Mesenchymal stem cell of the bone marrow (primary cell): Measurements from ENCODE around the gene UBXN2A.

- CAGE, long polyA plus RNA: no peak
Observed at GRCh38 chr2:20584230-20585055, 66.5 kb downstream of the HS1BP3 start.

- CAGE, long polyA plus RNA: no peak
Observed at GRCh38 chr2:20619179-20619924, 31.5 kb downstream of the HS1BP3 start.

- CAGE, long polyA plus RNA: no peak
Observed at GRCh38 chr2:20622774-20623139, 28.1 kb downstream of the HS1BP3 start.

- CAGE, long polyA plus RNA: no peak
Observed at GRCh38 chr2:20650133-20650840, 611 bp downstream of the HS1BP3 start.

- CAGE, long polyA plus RNA: no peak
Observed at GRCh38 chr2:22037328-22037773, 913.6 kb downstream of the TDRD15 start.

DNA sequence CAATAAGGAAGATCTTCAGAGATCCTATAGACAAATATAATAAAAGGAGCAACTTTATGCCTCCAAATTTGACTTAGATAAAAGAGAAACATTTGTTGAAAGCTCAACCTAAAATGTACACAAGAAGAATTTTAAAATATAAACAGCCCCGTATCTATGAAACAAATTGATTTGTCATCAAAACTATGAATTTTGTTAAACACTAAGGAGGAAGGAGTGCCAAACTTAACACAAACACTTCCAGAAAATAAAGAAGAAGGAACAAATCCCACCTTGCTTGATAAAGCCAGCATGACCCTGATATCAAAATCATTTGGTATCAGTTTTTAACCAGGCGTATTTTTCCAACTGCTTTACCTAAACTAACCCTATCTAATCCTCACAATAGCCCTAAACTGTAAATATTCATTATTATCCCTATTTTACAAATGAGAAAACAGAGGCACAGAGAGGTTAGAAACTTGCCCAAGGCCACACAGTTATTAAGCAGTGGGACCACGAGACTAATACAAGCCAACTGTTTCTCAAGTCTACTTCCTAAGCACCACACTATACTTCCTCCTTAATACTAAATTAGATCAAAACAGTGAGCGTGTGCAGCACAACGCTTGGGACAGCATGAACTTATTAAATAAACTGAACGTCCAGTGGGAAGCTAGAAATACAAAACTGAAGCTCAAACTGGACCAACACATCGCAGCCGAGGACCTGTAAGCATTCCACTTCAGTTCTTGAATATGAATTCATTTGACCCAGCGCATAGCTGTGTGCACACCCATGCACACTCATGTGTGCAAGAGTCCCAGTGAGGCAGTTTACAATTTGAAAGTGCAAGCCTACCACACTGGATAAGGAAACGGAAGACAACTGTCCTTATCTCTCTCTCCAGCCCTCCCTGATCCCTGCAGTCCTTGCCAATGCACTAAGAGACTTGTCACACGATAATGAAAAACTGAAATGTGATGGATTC, 186.9 kb upstream of the KLHL29 start:
- CAGE, long polyA plus RNA: no peak

DNA sequence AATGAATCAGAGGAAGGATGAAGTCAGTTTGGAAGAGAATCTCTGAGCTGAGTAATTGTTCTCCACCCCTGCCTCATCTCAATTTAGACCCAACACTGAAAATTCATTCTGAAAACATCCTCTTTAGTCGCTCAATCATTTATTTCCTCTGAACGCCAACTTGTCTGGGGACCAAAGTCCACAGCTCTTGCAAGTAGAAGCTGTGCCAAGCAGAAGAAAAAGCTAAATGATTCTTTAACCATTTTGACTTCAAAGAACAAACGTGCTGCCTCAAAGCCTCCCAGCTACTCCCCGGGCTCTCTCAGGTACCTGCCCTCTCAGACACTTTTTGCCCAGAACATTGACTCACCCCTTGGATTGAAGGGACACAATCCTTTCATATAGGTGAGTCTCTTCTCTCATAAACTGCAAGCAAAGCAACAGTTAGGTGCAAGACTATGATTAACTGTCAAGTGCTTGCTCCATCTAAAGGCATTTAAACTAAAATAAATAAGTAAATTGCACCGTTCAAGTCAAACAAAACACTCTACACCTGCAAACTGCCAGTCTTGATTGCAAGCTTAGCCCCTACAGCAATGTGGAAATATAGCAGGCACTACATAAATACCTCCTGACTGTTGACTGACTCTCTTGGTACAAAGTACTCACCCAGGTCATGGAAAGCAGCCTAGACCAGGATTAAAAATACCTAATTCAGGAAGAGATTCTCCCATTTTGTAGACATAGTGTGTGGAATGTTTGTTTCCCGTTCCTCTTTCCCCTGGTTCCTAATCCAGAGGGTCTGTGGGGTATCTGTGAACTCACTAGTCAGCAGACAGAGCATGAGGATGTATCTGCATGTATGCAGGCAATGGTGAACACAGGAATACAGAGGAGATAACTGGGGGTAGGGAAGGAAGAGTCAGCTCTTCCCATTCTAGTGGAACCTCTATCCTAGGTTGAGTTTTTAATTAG, 176.7 kb upstream of the KLHL29 start:
- CAGE, long polyA plus RNA: no peak

- CAGE, long polyA plus RNA: no peak
Observed at GRCh38 chr2:23480990-23481575, 96.1 kb downstream of the KLHL29 start.

DNA sequence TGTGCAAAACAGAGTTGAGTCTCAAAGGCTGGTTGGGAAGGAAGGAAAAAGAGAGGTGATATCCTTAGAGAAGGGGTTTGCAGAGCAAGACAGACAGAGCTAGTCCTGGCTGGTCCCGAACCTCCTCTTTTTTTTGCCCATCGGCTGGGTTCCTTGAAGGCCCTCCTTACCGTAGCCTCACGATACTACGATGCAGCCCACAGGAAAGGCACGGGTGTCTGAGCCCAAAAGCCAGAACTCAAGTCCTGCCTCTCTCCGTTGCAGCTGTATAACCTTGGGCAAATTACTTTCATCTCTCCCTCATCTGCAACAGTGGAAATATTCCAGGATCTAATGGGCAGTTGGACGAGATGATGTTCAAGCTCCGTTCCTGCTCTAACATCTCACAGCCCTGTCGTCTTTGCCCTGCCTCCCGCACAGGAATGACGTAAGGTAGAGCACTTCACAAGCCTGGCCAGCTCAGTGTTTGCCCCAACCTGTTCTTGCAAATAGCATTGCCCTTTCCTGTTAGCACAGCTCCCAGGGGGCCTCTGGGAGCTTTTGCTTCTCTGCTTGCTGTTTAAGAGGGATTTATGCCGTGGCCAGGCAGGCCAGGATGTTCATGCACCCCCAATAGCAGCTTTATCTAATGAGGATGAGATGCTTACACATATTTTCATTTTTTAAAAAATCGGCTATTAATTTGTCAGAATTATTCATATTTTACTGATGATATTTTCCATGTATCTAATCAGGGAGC, 107.9 kb downstream of the KLHL29 start:
- CAGE, long polyA plus RNA: no peak

DNA sequence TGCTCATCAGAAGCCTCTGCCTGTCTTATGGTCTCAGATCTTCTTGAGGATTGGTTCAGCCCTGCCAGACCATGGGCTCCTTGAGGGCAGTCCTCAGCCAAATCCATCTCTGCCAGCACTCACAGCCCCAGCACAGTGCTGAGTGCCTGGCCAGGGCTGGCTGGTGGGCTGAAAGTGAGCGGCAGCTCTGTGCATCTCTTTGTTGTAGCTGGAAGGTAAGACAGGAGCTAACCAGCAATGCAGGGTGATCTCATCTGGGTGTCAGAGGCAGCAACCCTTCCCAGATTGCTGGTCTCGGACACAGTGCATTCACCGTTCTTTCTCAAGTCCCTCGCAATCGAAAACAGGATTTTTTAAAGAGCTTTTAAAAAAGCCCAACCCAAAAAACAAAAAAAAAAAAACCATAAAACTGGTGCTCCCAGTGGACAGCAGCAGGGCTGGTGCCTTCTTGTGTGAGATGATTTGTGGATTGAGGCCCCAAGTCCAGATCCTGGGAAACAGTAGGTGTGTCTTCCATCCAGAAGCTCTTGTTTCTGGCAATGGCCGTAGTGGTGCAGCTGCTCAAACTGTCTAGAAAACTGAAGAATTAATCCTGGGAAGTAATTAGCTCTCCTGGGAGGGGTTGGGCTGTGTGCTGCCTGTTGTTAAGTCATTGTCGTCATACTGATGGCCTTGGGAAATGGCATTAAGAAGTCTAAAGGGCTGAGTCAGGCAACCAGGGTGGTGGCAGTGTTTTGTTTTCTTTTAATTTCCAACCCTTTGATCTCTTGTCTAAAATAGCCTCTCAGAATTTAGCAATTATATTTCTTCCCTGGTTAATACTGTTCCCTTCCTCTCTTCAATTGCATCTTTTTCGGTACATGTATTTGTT, 156.6 kb downstream of the KLHL29 start:
- CAGE, long polyA plus RNA: no peak

- CAGE, long polyA plus RNA: no peak
Observed at GRCh38 chr2:23839884-23840212, 87.1 kb downstream of the ATAD2B start.

DNA sequence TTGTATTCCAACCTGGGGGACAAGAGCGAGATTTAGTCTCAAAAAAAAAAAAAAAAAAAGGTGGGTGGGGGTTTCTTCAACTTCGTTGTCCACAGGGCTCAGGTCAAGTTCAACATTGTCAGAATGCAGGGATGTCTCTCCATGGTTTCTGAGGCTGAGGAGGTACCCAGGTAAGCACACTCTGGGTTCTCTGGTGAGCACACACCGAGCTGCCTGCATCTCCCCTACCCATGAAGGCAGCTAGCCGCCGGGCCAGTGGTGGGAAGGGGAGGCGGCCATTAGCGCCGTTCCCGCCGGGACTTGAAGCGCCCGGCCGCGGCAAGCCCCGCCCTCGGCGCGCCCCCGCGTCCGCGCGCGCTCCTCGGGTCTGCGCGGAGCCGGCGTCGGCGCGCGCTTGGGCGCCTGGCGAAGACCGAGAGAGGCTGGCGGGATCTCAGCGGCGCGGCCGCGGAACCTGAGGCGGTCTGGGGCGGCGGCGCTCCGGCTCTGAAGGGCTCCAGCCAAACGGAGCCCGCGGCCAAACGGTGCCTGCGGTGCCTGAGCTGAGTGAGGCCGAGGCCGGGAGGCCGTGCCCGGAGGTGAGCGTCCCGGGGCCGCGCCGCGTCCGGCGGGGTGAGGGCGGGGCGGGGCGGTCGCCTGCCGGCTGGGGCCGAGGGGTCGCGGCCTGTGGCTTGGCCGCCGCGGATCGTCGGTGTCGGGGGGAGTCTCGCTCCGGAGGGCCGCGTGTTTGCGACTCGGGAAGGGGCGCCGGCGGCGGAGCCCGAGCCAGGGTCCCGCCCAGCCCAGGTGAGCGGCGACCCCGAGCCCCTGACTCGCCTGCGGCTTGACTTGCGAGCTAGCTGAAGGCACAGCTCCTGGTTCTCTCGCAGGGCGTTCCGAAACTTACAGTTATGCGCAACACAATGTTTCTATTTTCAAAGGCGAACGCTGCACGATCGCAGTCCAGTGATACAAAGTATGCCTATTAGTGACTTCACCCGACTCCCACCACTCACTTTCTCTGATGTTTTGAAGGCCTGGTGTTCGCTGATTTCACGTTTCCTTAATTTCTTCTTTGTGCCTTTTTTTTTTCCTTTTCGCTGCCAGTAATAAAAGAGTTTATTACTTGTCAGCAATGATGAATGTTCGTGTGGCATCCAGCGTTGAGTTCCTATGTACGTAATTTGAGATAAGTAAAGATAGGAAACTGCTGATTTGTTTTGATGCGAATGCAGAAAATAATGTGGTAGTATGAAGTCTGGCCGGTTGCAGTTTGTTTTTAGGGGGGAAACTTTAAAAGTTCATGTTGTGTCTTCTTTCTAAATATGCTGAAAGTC, at the start of gene UBXN2A:
Gene UBXN2A, plus strand, starts transcription at position 393 of the 1,316 bp plus-strand sequence.
- CAGE, long polyA plus RNA: no peak

GRCh38 chr2:24083101-24083675, 1.4 kb downstream of the TP53I3 start:
- CAGE, long polyA plus RNA: no peak

GRCh38 chr2:24096264-24096937, 11.8 kb upstream of the TP53I3 start:
- CAGE, long polyA plus RNA: no peak

DNA sequence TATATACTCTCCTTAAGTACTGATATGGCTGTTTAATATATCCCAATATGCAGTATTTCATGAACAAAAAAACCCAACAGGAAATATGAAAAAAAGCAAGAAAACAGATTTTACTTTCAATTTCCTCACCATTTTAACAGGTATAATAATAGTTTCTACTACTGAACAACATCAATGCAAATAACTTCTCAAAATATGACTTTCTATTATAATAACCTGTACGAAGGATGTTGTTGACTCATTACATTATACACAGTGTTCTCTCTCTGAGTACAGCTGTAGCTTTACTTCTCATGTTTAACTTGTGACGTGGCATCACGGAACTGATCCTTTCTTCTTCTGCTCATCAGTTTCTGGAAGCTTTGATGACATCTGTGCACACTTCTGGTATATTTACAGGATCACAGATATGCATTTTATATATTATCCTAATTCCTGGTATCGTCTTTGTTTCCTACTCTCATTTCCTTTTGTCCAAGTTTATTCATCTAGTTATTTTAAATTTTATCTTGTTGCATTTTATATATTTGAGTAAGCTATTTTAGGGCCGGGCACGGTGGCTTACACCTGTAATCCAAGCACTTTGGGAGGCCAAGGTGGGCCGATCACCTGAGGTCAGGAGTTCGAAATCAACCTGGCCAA, 40.1 kb downstream of the FAM228A start:
- CAGE, long polyA plus RNA: no peak

DNA sequence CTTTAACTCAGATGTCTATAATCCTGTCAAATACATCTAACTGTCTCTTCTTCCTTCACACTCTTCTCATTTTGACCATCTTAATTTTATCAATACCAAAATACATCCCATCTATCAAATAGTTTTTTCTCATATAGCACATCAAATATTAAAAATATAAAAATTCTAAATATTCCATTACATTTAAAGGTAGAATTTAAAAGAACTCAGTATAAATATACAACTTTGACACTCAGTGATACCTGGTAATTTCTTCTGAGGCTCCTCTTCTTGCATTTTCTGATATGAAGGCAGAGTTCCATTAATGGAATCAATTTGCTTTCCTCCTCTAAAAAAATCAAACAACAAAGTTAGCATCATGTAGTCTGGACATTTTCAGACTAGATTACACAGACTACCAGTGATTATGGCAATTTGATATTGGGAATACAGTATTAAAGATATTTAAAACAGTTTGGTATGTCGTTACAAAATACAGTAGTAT, 59.4 kb downstream of the ITSN2 start:
- CAGE, long polyA plus RNA: no peak

GRCh38 chr2:24310124-24310828, 50.1 kb downstream of the ITSN2 start:
- CAGE, long polyA plus RNA: no peak

- CAGE, long polyA plus RNA: no peak
Observed at GRCh38 chr2:24435858-24436346, 55.2 kb upstream of the NCOA1 start.

- CAGE, long polyA plus RNA: no peak
Observed at GRCh38 chr2:24554629-24555018, 63.6 kb downstream of the NCOA1 start.

- CAGE, long polyA plus RNA: no peak
Observed at GRCh38 chr2:24658571-24659039, 134.6 kb downstream of the PTRHD1 start.